Heart (tissue), 3 donors: ENCODE measurements around a stretch of chr15.

GRCh38 chr15:74179064-74179818 lies 5.7 kb downstream of the ISLR start:
- RAMPAGE, long total RNA, 2 experiments: no peak in any of the 2 experiments

GRCh38 chr15:74200976-74201659 lies 1.5 kb downstream of the STRA6 start:
- RAMPAGE, long total RNA, 2 experiments: no peak in any of the 2 experiments

DNA sequence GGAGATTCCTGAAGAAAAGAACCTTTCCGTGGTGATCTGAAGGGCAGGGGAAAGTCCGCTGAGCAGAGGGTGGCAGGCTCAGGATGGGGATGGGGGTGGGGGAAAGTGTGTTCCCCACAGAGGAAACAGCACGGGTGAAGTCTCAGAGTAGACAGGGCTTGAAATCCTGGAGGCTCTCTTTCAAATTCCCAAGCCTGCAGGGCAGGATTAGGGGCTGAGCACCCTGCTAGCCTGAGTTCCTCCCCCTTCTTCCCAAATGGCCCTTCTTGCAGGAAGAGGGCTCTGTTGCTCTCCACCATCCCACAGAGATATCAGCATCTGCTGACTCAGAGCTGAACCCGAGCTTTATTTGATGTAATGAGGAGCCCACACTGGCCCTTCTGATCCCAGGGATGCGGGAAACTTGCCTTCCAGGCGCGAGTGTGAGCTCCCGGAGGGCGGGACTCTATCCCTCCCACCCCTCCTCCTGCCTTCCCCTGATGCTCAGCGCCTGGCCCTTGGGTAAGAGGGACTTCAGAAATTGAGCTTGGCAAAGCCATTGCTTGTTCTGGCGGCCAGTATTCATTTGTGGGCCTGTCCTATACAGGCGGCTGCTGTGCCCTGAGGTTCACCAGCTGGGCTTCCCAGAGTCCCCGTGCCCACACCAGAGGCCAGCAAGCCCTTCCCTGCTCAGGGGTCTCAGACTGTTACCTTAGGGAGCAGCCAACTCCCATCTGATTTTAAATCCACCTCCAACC lies 1.4 kb upstream of the STRA6 start:
- RAMPAGE, long total RNA, 2 experiments: no peak in any of the 2 experiments

- RAMPAGE, long total RNA, 2 experiments: no peak in any of the 2 experiments
Observed at GRCh38 chr15:74481415-74481783, 20.4 kb upstream of the UBL7 start.

DNA sequence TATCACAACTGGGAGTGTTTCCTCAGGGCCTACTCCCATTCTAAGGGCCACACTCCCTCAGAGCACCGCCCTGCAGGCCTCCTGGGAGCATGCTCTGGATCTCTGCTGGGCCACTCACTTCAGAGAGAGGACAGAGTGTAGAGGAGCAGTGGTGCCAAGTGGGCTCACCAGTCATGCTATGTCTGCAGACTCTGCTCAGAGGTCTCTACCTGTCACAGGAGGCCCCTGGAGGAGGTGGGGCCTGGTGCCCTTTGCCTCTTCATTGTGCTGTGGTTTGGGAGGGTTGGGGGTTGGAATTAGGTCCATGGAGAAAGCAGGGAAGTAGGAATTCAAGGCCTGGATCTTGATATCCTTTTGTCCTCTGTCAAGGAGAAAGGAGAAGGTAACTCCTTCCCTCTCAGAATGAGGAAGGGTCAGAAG lies 21.0 kb upstream of the CLK3 start:
- RAMPAGE, long total RNA, 2 experiments: no peak in any of the 2 experiments

DNA sequence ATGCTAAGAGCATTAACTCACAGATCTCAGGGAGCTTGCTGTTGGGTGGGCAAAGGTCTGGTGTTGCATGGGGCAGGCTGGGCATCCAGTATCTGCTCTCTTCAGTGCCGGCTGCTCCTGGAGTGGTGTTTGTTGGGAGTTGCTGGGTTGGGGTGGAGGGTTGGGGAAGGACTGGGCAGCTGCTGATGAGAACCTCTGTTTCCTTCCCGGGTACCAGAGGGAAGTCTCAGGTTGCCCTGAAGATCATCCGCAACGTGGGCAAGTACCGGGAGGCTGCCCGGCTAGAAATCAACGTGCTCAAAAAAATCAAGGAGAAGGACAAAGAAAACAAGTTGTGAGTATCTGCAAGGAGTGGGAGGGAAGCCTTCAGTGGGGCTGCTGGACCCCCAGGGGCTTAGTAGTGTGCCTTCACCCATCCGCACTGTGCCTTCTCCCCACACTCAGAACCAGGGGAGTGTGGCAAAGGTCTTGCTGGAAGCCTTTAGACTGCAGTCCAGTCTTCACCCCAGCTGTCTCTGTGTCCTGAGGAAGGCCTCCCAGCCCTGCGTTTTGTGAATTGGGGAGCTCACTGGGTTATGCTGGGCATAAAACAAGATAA lies 9.1 kb downstream of the CLK3 start:
- RAMPAGE, long total RNA, 2 experiments: no peak in any of the 2 experiments

GRCh38 chr15:74726290-74727218 lies 1.2 kb upstream of the CYP1A1 start:
- RAMPAGE, long total RNA, 2 experiments: no peak in any of the 2 experiments

DNA sequence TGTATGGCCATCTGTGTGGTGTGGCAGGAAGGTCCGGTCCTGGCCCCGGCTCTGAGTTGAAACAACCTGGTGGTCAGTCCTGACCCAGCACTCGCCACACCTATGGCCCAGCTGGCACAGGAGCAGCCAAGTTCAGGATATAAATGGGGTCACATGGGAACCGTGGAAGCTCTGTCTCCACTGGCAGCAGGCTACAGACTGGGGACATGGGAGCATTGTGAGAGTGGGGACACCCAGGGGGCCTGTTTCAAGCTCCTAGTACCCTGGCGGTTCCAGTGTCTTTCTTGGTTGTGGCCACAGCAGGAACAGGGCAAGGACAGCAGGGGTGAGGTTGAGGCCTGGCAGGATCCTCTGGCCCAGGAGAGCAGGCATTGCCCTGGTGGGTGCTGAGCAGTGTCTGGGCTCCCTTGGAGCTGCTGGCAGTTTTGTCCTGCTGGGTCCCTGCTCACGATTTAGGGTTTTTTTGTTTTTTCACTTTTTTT lies 1.9 kb downstream of the CSK start:
- RAMPAGE, long total RNA, 2 experiments: no peak in any of the 2 experiments

DNA sequence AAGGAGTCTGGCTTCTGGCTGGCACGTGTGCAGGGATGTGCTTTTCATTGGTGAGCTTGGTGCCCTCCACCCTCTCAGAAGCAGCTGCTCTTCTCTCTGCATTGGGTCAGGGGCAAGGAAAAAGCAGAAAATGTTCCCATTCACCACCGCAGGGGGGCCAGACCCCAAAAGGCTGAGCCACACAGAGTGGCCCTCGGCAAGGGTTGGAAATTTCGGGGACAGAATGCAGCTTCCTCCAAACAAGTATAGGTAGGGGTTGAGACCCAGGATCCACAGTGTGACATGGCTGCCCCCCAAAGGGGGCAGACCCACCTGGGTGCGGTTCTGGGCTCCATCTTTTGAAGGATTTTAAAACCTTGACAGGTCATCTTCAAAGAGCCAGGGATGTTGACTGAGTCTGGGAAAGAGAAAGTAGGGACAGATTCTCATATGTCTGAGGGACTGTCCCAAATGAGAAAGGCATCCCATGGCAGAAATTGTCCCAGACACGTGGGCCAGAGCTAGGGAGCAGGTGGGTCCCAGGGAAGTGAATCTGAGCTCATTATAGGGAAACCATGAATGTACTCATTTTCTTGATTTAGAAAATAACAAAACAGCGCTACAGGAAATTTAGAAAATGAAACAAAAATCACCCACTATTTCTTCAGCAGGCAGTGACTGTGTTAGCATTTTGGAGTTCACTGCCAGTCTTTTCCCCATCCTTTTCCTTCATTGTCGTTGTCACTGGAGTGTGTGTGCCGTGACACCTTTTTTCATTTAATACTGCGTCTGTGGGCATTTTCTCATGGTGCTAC lies 2.8 kb downstream of the CSK start:
- RAMPAGE, long total RNA, 2 experiments: no peak in any of the 2 experiments

DNA sequence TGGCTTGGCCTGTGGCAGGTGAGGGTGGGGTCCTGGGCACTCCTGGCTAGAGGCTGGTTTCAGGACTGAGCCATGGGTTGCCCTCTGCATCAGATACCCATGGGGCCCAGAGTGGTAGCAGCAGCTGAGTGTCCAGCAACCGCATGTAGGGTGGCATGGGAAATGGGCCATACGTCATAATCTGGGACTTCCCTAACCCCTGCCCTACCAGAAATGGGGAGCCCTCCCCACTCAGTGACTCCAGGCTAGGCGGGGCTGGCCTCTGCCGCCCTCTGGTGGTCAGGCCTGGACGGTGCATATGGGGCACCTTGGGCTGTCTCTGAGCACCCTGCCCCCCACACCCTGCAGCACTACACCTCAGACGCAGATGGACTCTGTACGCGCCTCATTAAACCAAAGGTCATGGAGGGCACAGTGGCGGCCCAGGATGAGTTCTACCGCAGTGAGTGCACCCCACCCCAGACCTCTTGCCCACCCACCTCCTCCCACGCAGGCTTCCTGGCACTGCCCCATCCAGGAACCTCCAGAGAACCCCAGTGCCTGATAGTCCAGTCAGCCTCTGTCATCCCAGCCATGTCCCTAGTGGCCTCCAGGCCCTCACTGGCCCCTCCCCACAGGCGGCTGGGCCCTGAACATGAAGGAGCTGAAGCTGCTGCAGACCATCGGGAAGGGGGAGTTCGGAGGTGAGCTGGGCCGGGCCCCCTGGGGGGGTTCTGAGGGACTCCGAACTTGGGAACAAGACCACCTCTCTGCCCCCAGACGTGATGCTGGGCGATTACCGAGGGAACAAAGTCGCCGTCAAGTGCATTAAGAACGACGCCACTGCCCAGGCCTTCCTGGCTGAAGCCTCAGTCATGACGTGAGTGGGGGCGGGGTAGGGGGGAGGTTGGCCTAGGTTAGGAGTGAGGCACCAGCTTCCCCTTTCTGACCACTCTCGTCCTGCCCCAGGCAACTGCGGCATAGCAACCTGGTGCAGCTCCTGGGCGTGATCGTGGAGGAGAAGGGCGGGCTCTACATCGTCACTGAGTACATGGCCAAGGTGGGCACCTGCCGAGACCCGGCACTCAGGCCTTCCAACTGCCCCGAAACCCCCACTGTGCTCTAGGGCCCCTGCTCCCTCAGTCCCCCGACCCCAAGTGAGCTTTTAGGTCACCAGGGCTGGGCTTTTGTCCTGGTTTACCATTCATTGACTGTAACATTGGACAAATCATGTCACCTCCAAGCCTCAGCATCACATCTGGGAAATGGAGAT lies 12.1 kb upstream of the LMAN1L start:
- RAMPAGE, long total RNA, 2 experiments: no peak in any of the 2 experiments

DNA sequence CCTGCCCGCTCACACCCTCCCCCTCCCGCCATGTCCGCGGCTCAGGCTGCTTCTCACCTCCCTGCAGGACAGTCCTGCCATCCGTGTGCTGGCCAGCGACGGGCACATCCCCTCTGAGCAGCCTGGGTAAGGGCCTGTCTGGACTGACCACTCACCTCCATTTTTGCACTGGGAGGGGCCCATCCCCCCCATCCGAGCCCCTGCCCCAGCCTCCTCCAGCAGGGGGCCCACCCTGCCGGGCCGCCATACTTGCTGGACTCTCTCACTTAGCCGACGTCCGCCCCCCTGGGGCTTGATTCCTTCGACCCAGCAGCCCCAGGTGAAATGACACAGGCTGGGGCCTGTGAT lies 3.9 kb downstream of the LMAN1L start:
- RAMPAGE, long total RNA, 2 experiments: no peak in any of the 2 experiments

DNA sequence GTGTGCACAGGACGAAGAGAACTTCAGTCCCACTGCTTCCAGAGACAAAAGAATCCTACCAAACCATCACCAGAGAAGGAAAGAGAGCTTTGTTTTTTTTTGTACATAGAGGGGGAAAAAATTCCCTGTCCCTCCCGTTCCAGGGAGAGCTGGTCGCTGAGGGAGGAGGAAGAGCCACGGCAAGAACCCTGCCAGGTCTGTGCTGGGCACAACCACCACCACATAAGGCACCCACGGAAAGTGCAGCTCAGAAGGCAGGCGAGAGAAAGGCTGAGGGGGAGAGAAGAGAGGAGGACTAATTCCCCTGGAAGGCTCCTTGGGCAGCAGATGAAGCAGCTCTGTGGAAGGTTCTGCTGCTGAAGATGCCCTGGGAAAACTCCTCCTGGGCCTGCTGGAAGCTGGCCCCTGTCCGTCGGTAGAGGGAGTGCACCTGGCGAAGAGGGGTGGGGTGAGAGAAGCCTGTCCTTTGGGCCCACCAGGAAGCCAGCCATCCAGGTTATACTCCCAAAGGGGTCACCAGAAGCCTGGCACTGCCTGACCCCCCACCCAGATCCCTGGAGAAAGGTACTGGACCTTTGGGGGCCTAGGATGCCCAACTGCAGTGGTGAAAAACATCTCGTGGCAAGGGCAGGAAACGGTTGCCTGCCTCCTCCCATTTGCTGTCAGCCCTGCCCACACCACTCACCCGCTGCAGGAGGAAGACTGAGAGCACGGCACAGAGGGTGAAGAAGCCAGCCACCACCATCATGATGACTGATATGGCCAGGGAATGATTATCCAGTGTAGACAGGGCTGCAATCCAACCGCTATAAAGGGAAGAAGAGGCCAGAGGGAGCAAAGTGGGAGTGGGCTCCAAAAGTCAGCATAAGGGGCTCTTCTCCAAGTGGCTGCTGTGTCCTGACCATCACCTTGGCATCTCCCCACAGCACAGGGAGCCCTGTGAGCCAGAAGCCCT lies 2.1 kb upstream of the ULK3 start:
- RAMPAGE, long total RNA, 2 experiments: no peak in any of the 2 experiments

DNA sequence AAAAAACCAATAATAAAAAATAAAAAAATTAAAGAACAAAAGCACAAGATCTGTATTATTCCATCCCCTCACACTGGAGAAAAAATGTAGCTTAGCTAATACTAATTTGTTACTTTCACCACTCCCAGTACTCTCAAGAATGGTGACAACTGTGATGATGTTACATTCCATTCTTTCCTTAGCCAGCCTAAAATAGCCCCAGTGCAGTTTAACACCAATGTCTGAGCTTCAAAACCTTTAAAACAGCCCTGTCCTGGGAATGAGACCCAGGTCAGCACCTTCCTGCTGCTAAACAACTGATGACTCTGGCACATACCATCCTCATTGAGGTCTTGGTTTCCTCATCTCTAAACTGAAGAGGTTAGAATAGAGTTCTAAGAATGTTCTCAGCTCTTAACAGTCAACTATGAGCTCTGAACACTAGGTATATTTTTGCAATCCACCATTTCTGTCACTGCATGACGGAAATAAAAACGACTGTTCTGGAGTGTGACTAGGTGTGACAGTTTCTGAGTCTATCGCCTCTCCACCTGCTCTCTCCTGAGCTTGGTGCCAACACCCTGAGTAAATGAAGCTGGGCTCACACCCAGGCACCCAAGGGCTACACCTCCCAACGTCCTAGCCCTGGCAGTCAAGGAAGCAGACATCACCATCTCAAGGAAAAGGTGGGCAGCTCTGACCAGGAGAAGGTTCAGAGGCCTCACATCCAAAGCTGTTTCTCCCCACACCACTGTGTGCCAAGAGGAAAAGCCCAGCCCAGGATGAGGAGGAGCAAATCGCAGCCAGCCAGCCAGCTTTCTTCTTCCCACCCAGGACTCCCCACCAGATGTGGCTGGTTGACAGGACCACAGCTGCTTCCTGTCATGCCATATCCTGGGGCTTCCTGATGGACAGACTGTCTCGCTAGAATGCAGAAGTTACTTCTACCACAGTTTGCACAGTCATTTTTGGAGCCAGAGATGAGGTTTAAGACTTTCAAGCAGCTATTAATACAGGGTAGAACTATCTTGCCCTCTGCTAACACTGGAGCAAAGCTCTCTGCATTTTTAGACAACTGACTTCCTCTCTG lies 3.5 kb downstream of the SCAMP2 start:
- RAMPAGE, long total RNA, 2 experiments: no peak in any of the 2 experiments

DNA sequence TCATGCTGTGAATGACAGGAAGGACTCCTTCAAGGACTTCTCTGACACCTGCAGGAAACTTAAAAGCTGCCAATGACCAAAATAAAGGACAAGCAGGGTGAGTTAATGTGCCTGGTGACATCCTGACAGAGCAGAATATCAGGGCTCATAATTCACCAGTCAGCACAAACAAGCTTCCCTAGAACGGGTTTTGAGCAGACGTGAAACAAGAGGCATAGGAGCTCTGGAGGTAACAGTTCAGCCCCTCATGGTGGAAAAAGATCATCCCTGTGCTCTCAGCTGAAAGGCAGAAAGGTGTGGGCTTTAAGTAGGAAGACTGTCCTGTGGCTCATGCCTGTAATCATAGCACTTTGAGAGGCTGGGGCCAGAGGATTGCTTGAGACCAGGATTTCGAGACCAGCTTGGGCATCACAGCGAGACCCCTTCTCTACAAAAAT lies 2.3 kb downstream of the SCAMP2 start:
- RAMPAGE, long total RNA, 2 experiments: no peak in any of the 2 experiments

GRCh38 chr15:74896984-74897990 lies 7.4 kb downstream of the MPI start:
- RAMPAGE, long total RNA, 2 experiments: no peak in any of the 2 experiments

DNA sequence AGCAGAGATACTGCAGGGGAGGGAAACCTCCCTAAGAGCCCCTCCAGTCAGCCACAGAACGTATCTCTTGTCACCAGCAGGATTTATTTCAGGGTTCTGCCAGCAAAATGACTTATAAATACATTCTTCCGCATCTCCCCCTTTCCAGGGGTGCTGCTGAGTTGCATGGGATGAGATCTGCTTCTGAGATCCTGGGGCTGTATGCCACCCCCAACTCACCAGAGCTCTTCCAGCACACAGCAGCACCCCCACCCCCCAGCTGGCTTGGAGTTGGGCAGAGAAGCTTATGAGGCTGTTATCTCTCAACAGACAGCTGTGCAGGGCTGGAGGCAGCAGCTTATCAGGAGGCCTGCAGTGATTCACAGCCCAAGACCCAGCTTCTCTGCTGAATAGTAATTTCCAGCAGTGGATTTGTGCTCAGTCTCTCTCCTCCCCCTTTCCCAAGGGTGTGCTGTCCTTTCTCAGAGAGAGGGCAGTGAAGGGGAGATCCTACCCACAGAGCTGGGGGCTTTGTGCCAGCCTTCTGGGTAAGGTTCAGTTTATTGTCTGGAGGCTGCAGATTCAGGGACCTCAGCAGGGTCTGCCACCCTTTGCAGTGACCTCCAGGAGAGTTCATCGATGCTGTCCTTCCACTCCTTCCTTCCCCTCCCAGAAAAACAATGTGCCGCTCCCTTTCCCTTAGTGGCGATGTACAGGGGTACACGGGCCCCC lies 2.1 kb downstream of the RPP25 start:
- RAMPAGE, long total RNA, 2 experiments: no peak in any of the 2 experiments

DNA sequence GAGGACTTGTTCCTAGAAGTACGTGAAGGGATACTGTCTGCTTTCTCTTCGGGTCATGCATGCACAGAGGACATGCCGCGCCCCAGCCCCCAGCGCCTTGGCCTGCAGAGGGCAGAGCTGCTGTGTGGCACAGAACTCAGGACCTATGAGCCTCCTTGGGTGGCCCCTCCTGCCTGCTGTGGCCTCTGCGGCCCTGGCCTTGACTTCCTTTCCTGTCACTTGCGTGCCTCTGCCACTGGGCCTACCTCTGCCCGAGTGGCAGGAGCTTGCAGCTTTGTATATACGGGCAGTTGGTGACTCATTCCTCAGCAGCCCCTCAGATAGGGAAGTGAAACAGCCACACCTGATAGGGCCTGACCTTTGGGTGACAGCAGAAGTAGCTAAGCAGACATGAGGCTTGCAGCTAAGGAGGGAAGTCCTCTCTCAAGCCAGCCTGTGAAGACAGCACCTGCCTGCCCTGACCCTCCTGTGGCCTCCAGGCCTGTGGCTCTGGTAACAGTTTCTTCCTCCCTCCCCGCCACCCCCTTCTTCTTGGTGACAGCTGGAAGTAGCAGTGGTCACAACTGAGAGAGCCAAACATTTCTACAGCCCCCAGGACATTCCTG lies 19.6 kb downstream of the PPCDC start:
- RAMPAGE, long total RNA, 2 experiments: no peak in any of the 2 experiments

DNA sequence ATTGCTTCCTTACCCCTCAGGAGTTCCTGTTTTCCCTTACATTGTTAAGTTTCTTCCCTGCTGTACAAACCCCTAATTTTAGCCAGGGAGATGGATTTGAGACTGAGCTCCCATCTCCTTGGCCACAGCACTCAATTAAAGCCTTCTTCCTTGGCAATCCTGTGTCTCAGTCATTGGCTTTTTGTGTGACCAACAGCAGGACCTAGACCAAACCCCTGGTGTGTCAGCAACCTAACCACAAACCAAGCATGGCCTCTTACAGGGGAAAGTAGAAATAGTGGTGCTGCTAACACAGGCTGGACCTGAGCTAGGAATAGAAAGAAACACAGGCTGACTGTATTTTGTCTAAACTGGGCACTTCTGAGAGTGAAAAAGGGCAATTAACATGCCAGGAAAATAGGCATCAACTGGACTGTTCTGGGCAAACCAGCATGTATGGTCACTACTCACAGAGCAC lies 37.9 kb downstream of the PPCDC start:
- RAMPAGE, long total RNA, 2 experiments: no peak in any of the 2 experiments

DNA sequence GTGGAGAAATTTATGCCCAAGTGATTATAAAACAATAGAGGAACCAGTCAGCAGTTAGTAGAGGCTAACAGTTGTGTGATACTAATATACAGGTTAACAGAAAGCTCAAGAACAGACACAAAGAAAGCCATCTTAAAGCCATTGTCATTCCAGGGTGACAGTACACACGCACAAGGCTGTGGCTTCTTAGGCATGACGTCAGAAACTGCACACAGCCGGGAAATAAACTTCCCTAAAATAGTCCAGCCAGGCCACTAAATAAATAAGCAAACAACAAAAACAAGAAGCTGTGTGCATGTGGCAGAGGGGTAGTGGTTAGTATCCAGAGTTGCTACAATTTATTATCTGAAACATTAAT lies 49.8 kb downstream of the PPCDC start:
- RAMPAGE, long total RNA, 2 experiments: no peak in any of the 2 experiments

GRCh38 chr15:75542987-75543601 lies 36.0 kb downstream of the PTPN9 start:
- RAMPAGE, long total RNA, 2 experiments: no peak in any of the 2 experiments